NCI-H460 (cell line): ENCODE measurements around a stretch of chr2.

DNA sequence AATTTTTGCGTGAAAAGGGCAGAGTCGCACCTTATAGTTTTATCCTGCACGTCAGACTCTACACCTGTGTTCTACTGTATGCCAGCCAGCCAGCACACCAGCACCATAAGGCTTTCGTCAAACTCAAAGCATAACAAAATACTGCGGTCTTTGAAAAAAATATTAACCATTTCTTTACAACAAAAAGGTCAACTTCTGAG is 951 bp downstream of the RNASEH1 start:
RAMPAGE:
- cytosol, long total RNA = no peak
- long total RNA = no peak
- nucleus, long total RNA = no peak

GRCh38 chr2:3605433-3605964 is 10.6 kb downstream of the COLEC11 start:
RAMPAGE:
- cytosol, long total RNA = no peak
- long total RNA = no peak
- nucleus, long total RNA = start-site peak on the plus strand at chr2:3605642-3605662, 19 and 8 reads in 2 replicates

GRCh38 chr2:3901985-3902602 is 198.7 kb downstream of the DCDC2C start:
RAMPAGE:
- cytosol, long total RNA = no peak
- long total RNA = no peak
- nucleus, long total RNA = no peak

DNA sequence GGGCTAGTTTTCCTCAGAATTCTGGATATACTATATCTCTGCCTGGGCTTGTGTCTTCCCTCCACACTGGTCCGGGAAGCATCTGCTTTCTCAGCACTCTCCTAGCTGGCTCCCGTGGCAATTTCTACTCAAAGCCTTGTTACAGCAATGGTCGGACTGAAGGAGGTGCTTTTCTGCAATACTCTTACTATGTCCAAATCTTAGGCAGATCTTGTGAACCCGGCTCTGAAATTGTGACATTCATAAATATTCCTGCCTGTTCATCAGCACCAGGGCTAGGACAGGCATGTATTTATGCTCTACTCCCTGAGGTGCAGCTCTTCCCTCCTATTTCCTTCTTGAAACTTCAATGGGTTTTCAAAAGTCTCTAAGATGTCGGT is 868.9 kb downstream of the DCDC2C start:
RAMPAGE:
- cytosol, long total RNA = no peak
- long total RNA = no peak
- nucleus, long total RNA = no peak

RAMPAGE:
- cytosol, long total RNA = no peak
- long total RNA = no peak
- nucleus, long total RNA = no peak
These were observed 33.6 kb downstream of the SOX11 start for GRCh38 chr2:5725654-5726257.

GRCh38 chr2:5786856-5787307 is 94.7 kb downstream of the SOX11 start:
RAMPAGE:
- cytosol, long total RNA = no peak
- long total RNA = no peak
- nucleus, long total RNA = no peak

GRCh38 chr2:6880216-6880973 is 2.8 kb downstream of the RSAD2 start:
RAMPAGE:
- cytosol, long total RNA = no peak
- long total RNA = no peak
- nucleus, long total RNA = no peak

RAMPAGE:
- cytosol, long total RNA = no peak
- long total RNA = no peak
- nucleus, long total RNA = no peak
These were observed 10.0 kb downstream of the RNF144A start for GRCh38 chr2:6927106-6927677.

DNA sequence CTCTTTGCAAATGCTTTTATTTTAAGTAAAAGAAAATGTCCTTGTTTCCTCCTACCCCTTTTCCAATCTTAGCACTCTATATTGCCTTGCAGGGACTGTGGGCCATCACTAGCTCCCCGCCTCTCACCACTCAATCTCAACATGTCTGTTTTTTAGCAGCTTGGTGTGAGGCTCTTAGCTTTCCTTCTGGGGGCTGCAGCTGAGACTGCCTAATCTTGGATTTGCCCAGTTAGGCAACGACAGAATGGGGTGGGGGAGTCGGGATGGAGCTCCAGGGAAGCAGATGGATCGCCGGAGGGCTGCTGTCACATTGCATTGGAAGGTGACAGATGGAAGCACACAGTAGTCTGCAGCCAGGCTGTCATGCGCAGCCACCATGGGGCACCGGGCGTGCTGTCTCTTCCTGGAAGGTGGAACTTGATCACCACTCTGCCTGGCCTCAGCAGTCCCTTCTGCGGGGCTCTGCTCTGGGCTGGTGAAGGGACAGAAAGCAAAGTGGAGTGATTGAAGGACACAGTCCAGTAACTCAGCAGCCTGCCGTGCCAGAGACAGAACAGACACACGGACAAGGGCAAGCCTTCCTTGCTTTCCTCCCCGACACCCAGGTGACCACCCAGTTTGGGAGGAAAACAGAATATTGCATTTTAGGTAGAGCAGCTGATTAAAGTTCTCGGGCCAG is 40.7 kb downstream of the RNF144A start:
RAMPAGE:
- cytosol, long total RNA = no peak
- long total RNA = no peak
- nucleus, long total RNA = no peak

DNA sequence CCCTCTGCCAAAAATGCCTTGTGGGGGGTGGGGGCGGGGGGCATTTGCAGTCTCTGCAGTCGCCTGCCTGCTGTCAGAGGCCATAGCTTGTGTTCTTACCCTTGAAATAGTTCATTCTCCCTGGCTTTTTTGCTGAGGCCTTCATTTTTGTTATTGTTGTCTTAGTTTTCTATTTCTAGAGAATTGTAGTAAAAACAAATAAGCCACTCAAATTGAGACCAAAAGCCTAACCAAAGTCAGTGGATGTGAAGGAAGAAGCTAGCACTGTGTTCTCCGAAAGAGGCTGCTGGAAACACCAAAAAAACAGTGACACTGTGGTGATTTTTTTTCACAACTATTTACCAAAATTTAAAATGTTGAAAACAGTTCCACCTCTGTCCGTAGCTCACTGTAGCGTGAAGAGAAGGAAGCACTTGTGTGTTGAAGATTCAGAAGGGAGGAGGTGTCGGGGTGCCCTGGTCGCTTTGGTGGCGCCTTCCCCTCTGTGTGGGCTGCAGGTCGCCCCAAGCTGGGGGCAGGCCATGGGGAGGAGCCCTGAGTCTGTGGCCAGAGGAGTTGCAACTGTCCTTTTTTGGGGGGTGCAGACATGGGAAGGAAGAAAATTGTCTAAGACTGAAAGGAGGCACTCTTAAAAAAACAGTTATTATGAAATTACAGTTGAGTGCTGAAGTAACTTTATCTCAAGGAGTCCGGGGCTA is 81.8 kb downstream of the RNF144A start:
RAMPAGE:
- cytosol, long total RNA = no peak
- long total RNA = no peak
- nucleus, long total RNA = no peak

RAMPAGE:
- cytosol, long total RNA = no peak
- long total RNA = no peak
- nucleus, long total RNA = no peak
These were observed 100.7 kb downstream of the RNF144A start for GRCh38 chr2:7017705-7018515.

GRCh38 chr2:7077469-7078341 is 160.5 kb downstream of the RNF144A start:
RAMPAGE:
- cytosol, long total RNA = no peak
- long total RNA = no peak
- nucleus, long total RNA = no peak

DNA sequence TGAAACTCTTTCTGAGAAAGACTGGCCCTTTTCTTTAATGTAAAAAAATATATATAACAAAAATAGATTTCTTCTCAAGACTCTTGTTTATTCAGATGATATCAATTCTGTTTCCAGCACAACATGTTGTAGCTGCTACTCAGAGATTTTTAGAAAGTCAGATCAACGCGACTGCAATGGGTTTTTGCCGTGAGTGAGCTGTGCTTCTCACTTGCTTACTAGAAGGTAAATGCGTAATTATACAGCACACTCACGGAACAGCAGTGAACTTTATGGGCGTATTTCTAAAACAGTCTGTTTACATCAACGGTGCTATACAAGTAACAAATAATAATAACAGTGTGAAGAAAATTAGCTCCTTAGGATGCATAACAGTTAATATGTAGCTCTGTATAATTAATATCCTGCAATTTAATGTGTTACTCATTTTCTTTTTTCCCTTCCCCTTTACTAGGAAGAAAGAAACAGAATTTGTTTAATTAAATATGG is 533.6 kb downstream of the RNF144A start:
RAMPAGE:
- cytosol, long total RNA = no peak
- long total RNA = no peak
- nucleus, long total RNA = no peak

GRCh38 chr2:7726882-7727591 is 809.8 kb downstream of the RNF144A start:
RAMPAGE:
- cytosol, long total RNA = no peak
- long total RNA = no peak
- nucleus, long total RNA = no peak

RAMPAGE:
- cytosol, long total RNA = no peak
- long total RNA = no peak
- nucleus, long total RNA = no peak
These were observed 803.9 kb upstream of the ID2 start for GRCh38 chr2:7877706-7878655.

GRCh38 chr2:8140963-8141960 is 540.6 kb upstream of the ID2 start:
RAMPAGE:
- cytosol, long total RNA = no peak
- long total RNA = no peak
- nucleus, long total RNA = no peak

DNA sequence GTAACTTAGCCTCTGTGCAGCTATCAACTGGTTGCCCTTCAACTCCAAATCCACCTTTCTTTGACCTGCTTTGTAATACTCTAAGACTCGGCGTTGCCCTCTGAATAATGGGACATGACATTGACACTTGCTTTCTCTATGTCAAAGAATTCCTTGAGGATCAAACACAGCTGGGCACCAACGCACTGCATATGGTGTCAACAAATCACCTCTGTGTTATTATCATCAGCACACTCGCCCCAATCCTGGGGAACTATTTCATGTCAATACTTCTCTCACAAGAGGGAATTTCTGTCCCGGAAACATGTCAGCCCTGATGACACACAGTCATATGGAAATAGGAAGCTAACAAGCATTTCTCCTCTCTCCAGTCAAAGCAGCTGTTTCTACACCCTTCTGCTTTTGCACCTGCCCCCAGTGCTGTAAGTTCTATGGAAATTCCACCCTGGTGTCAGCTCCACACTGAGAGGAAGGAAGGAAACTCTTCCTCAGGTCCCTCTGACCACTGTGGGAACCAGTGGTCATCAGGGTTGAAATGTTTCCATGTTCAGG is 447.7 kb upstream of the ID2 start:
RAMPAGE:
- cytosol, long total RNA = no peak
- long total RNA = no peak
- nucleus, long total RNA = no peak

RAMPAGE:
- cytosol, long total RNA = no peak
- long total RNA = no peak
- nucleus, long total RNA = no peak
These were observed 368.8 kb upstream of the ID2 start for GRCh38 chr2:8312941-8313632.

DNA sequence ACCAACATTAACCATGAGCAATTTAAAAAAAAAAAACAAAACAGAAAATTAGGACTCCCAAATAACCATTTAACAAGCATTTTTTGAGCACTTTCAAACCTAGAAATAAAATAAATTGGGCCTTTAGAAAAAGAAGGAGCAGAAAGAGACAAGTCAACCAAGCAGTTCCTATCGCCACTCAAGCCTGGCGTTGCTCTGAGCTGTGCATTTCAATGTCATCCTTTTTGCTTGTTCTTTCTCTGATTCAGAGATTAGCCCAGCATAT is 344.7 kb upstream of the ID2 start:
RAMPAGE:
- cytosol, long total RNA = no peak
- long total RNA = no peak
- nucleus, long total RNA = no peak

DNA sequence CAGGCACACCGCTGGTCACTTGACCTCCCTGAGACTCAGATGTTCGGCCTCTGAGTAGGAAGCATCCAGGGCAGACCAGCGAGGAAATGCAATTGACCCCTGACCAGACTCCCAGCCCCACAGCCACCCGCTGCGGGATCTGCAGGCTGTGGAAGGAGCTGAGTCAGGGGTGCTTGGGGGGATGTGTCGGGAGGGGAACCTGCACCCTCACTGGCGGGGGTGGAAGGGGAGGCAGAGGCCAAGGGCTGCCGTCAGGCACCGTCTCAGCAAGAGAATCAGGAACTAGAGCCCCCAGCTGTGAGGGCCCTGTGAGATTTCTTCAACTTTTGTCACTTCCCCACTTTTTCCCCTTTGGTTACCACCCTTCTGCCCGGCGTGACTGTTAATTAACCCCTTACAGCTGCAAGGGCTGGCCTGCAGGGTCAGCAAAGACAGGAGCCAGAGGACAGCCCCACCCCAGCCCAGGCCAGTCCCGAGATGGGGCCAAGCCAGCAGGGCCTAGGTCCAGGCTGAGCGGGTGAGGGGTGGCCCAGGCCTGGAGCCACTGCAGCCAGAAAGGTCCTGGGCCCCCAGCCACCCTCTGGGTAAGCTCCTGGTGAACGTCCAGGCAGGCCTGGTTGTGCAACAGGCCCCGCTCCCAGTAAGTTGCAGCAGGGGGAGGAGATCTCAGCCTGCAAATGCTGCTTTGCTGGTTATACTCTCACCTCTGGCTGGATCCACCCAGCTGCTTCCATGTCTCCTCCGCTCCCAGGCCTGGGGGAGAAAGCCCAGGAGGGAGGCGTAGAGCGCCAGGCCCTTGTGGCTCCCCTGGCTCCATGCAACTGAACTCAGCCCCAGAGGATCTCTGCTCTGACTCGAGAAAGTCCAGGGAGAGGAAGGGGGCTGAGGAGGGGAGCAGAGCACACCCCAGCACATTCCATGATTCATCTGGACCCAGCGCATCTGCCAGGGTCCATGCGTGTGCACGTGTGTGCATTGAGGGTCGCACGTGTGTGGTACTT is 146.9 kb upstream of the ID2 start:
RAMPAGE:
- cytosol, long total RNA = no peak
- long total RNA = no peak
- nucleus, long total RNA = no peak